ENCODE measurements around the genes PLB1 and PPP1CB.

DNA sequence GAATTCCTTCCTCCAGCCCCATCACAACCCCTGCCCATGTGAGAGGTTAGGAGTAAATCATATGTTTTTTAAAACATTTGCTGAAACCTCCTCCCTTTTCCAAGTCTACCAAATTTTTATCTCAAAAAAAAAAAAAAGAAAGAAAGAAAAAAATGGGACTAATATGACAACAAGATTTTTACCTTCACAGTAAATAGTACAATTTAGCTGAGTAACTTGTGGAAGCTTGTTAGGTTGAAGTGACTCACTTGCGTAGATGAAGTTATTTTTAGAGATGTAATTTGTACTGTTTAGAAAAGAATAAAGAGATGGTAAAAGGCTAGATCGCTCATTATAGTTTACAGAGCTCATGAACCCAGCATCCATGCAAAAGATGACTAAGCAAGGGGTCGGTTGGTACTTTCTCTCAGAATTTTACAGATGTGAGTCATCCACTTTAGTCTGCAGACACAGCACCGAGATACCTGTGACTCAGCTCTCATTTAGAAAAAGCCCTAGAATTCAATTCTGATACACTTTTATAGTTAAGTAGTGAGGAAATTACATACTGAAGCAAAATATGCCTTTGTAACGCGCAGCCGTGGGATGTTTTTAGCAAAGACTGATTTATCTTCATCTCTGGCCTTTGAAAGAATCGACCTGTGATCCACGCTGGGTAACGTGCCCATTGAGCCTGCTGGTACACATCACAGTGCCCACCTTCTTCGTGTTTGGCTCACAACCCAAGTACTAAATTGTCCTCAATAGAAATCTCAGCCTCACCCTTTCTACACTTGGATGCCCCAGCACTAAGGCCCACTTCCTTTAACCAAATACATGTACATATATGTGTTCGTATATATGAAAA, 116.5 kb upstream of the FOSL2 start:
- RRBS: no CpG with 5 or more reads among the region's 12 CpGs
CAGE:
- cytosol, long polyA plus RNA: no peak
- long polyA plus RNA: no peak
- nucleus, long polyA plus RNA: no peak

- RRBS: no CpG with 5 or more reads among the region's 2 CpGs
CAGE:
- cytosol, long polyA plus RNA: no peak
- long polyA plus RNA: no peak
- nucleus, long polyA plus RNA: no peak
These were observed 111.8 kb upstream of the FOSL2 start for GRCh38 chr2:28280862-28281250.

DNA sequence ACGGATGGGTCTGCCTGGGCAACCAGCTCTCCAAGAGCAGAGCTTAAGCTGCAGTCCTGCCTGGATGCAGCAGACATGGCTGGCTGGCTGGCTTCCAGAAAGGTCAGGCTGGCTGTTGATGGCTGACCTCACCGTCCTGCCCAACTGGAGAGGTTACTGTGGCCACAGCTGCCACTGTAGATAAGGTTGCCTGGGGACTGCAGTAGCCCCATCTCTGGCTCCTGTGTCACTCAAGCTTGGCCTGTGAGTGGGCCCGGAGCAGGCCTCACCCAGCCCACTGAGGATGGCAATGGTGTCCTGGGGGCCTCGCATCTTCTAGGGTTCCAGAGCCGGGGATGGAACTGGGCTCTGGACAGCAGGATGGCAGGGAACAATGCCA, 37.1 kb upstream of the FOSL2 start:
- RRBS: 78% methylated on average over 3 of the region's 5 CpGs
CAGE:
- cytosol, long polyA plus RNA: no peak
- long polyA plus RNA: no peak
- nucleus, long polyA plus RNA: no peak

DNA sequence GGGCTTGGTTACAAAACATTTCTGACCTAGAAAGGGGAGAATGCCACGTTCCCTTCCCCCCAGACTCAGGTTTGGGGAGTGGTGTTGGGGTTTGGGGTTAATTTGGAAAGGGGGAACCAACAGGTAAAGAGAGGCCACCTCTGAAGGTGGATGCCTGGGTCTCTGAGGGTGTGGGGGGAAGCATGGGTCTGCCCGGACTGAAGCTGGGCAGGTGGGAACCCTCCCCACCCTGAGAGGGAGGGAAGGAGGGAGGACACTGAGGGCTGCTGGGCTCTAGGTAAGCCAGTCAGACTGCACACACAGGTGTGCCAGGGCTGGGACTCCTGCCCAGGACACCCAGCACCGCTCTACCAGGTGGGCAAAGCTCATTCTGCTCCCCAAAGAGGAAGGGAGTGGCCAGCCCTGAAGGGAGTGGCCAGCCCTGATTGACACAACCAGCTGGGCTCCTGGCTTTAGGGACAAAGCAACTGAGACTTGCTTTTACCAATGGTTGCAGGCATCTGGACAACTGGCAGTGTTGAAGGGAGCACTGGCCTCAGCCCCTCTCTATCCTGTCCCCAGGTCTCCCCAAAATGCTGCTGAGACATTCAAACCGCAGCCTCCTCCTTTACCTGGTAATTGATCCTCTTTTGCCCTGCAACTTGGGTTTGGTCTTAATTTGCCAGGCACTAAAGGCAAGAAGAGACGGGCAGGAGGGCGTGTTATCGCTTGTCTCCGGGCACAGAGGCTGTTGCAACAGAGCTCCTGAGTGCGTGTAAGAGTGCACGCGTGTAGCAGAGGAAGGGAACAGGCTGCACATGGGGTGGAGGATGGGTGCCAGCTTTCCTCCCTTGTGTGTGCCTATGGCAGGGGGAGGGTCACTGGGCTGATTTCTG, 14.6 kb upstream of the FOSL2 start:
- RRBS: no CpG with 5 or more reads among the region's 11 CpGs
CAGE:
- cytosol, long polyA plus RNA: no peak
- long polyA plus RNA: no peak
- nucleus, long polyA plus RNA: no peak

DNA sequence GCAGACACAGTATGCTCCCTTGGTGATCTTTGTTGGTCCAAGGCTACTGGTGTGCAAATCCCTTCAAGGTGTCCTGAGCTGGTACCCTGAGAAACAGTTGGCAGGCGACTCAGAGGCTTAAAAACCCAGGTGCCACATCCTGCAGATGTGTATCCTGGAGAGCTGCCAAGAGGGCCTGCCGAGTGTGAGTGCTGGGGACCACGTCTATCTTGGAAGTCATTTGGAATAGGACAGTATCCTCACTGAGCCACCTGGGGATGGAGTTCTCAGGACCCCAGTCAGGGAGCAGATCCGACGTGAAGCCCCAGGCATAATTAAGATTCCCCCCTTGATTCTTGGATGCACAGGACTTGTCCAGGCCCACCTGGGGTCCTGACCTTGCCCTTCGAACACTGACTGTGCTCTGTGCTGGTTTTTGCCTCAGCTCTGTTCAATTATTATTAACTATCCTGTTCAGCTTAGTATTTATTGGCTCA, 11.0 kb downstream of the FOSL2 start:
- RRBS: no CpG with 5 or more reads among the region's 6 CpGs
CAGE:
- cytosol, long polyA plus RNA: no peak
- long polyA plus RNA: no peak
- nucleus, long polyA plus RNA: no peak

DNA sequence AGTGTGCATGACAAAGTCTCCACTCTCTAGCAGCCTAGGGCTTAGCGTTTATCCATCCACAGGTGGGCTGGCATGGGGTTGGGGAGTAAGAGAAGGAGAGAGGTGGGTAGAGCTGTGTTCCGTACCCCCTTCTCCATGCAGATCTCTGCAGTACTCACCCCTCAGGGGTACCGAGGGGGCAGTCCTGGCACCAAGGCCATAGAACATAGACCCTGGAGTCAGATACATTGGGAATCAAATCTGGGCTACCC, 18.5 kb downstream of the FOSL2 start:
- RRBS: no CpG with 5 or more reads among the region's 3 CpGs
CAGE:
- cytosol, long polyA plus RNA: no peak
- long polyA plus RNA: no peak
- nucleus, long polyA plus RNA: no peak

DNA sequence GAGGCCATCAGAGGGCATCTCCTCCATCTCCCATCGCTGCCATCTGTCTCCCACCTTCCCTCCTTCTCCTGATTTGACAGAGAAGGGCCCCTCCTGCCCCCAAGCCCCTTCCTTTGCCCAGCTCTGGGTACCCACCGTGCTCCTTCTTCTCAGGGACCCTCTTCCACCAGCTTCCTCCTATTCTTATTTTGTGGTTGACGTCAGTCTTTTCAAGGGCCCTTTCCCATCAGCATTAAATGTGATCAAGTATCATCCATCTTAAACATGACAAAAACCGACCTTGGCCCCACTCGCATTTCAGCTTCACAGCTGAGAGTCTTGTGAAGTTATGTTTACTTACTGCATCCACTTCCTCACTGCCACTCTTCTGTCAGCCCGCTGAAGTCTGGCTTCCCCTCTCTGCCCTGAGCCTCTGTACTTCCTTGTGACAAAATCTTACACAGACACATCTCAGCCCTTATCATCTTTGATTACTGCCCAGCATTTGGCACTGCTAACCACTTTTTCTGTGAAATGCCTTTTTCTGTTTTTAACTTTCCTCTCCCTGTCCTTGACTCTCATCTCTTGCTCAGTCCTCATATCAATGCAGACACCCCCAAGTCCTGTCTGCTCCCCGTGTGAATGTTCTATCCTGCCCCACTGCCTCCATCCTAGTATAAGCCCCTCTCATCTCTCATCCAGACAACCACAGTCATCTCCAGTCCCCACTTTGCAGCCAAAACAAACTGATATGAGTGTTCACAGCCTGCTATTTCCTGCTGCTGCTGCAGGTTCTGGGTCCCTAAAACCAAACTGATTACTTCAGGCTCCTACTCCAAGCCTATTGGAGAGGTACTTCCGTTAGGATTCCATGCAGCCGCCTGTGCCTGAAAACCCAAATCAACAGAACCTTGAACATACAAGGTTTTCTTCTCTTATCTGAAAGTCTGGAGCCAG, 31.3 kb downstream of the FOSL2 start:
- RRBS: no CpG with 5 or more reads among the region's 9 CpGs
CAGE:
- cytosol, long polyA plus RNA: no peak
- long polyA plus RNA: no peak
- nucleus, long polyA plus RNA: no peak

DNA sequence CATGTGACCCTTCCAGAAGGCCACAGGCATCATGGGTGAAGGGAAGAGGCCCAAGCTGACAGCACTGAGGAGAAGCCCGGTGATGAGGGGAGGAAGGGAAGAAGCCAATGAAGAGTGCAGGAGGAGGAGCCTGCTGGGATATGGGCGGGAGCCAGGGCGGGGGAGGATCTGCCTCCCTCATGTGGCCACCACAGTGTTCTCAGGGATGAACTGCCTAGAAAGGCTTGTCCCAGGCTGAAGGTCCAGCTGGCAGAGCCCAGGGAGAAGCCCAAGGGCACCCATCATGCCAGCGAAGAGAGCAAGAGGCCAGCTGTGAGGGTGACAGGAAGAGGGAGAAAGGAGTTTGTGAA, 24.6 kb upstream of the PLB1 start:
- RRBS: no CpG with 5 or more reads among the region's 4 CpGs
CAGE:
- cytosol, long polyA plus RNA: no peak
- long polyA plus RNA: no peak
- nucleus, long polyA plus RNA: no peak

DNA sequence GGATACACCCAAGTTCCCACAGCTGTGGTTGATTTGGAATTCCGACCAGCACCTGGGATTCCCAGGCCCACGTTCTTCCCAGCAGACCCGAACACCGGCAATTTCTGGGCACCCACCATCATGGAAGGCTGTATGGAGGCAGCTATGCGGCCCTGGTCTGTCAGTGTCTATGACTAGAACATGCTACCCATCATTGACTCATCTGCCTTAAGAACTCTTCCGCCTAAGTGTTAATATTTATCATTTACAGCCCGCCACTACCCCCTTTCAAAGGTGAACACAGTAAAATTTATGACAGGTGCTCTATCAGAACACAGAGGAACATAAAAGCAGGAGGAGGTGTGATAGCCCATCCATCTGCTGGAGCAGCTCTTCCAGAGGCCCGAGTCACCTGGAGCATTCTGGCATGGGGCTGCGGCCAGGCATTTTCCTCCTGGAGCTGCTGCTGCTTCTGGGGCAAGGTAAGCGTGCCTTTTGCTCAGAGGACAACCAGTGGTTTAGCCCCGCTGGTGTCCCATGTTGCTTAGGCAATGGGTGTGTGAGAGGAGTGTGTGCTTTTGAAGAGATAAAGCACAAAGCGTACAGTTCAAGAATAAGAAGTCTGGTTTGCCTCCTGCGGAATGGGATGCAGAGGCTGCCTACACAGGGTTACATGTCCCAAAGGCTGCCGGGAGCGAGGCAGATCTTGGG, at the start of gene PLB1:
TSS of gene PLB1 (plus strand) at position 352 of the 690 bp plus-strand sequence.
- RRBS: no CpG with 5 or more reads among the region's 15 CpGs
CAGE:
- cytosol, long polyA plus RNA: no peak
- long polyA plus RNA: no peak
- nucleus, long polyA plus RNA: no peak

- RRBS: no CpG with 5 or more reads among the region's 5 CpGs
CAGE:
- cytosol, long polyA plus RNA: no peak
- long polyA plus RNA: no peak
- nucleus, long polyA plus RNA: no peak
These were observed 104.5 kb downstream of the PLB1 start for GRCh38 chr2:28600218-28600812.

DNA sequence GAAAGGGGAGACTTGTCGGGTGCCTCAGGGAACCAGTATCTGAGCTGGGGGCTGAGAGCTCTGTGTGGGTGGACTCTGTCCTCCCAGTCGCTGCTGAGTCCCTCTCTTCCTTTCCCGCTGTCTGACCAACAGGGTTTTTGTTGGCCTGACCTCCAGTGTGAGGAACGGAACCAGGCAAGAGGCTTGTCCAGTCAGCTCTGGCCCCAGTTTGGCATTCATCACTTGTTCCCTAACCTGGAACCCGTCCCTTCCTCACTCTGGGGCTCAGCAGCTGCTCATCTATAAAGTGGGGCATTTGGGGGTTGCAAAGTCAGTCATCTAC, 116.3 kb downstream of the PLB1 start:
- RRBS: no CpG with 5 or more reads among the region's 5 CpGs
CAGE:
- cytosol, long polyA plus RNA: no peak
- long polyA plus RNA: no peak
- nucleus, long polyA plus RNA: no peak

DNA sequence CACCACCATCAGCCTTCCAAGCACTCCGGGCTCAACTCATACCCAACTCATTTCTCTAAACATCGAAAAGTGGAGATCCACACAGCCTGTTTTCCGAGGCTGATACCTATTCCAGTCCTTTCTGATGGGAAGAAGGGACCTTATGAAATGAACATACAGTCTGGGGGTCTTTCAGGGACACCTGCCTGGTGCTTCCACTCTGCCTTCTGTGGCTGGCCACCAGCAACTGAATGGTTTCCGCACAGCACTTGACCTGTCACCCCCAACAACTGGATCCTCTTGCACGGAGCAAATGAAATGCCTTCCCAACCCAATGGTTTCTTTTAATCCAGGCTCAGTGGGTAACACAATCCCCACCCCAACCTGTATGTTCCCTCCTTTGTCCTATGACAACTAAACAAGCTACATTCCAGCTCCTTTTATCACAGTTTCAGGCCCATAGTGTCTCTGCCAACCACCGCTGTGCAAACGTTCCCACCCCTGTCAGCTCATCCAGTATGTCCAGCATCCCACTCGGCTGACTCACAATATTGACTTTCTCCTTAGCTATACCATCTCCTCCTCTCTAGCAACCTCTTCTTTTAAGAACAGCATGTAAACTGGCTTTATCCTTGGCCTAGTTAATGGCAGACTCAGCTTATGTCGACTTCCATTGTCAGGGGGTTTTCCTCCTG, 118.0 kb upstream of the PPP1CB start:
- RRBS: no CpG with 5 or more reads among the region's 9 CpGs
CAGE:
- cytosol, long polyA plus RNA: no peak
- long polyA plus RNA: no peak
- nucleus, long polyA plus RNA: no peak

- RRBS: no CpG with 5 or more reads among the region's 4 CpGs
CAGE:
- cytosol, long polyA plus RNA: no peak
- long polyA plus RNA: no peak
- nucleus, long polyA plus RNA: no peak
These were observed 1.6 kb upstream of the PPP1CB start for GRCh38 chr2:28750091-28750454.

GRCh38 chr2:28751373-28752198, at the start of gene PPP1CB:
PPP1CB (plus strand) TSS chr2:28751830.
- RRBS: 2% methylated on average over 5 of the region's 100 CpGs
CAGE:
- cytosol, long polyA plus RNA: no peak
- long polyA plus RNA: no peak
- nucleus, long polyA plus RNA: no peak

DNA sequence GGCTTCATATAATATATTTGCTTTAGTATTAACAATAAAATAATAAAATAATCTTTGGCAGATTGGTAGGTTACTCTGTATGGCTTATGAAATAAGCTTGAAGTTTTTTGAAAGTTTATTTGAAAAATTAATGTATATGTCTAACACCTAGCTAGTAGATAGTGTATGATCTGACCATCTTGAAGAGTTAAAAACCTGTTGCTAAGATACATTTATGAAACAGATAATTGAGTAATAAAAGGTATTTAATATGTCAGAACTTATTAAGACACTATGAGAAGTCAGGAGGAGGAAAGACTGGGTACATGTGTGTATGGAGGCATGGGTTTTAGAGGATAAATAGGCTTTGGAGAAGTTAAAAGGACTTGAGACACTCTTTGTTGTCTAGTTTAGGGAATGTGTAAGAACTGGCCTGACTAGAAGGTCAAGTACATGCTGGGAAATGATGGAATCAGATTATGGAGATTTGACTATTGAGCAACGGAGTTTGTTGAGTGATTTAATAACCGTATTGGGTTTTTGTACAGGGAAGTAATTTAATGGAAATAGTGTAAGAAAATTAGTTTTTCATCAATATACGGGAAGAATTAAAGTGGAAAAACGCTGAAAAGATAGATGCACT, 28.3 kb upstream of the SPDYA start:
- RRBS: no CpG with 5 or more reads among the region's 4 CpGs
CAGE:
- cytosol, long polyA plus RNA: no peak
- long polyA plus RNA: no peak
- nucleus, long polyA plus RNA: no peak

GRCh38 chr2:28793633-28794084, 17.0 kb upstream of the SPDYA start:
- RRBS: no CpG with 5 or more reads among the region's 3 CpGs
CAGE:
- cytosol, long polyA plus RNA: no peak
- long polyA plus RNA: no peak
- nucleus, long polyA plus RNA: no peak

- RRBS: no CpG with 5 or more reads among the region's 3 CpGs
CAGE:
- cytosol, long polyA plus RNA: no peak
- long polyA plus RNA: no peak
- nucleus, long polyA plus RNA: no peak
These were observed 7.5 kb downstream of the WDR43 start for GRCh38 chr2:28901790-28902534.

DNA sequence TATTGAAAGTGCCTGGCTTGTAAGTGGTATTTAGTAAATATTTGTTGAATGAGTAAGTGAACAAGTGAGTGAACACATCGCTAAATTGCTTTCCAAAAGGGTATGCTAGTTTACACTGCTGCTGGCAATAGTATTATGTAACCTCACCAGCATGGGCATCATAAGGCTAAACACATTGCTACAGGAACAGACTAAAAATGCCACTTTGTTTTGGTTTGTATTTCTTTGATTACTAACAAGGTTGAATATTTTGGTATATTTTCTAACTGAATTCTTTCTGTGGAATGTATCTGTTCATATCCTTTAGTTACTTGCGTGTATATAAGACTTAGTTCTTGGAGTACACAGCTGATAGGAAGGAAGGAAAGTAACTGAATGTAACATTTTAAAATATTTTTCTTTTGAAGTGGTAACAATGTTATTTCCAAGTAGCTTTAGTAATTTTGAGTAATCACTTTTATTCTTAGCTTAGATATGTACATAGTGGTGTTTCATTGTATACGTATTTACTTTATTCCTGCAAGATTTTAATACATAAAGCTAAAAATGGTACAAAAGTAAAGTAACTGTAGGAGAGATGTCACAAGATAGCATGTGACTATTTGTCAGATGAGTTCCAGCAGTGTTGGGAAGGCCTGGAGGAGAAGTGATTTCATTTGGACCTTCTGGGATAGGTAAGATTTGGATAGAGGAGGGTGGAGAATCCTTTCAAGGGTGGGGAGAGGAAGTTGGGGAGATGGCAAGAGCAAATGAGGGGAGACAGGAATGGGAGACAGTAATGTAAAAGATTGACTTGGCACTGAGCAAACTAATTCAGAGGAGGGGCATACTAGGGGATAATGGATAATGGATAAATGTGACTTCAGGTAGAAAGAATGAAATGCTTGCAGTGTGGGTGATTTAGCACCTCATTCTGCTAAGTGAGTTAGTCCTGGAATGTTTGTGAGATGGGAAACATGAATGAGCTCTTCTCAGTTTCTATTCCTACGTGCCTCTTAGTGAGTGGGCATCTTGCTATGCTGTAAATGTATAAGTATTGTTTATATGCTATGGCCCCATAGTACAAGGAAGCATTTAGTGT, 10.3 kb downstream of the WDR43 start:
- RRBS: no CpG with 5 or more reads among the region's 4 CpGs
CAGE:
- cytosol, long polyA plus RNA: no peak
- long polyA plus RNA: no peak
- nucleus, long polyA plus RNA: start-site peak on the plus strand centred at position 397 of the sequence, 547 bp wide, 31 and 22 reads in 2 replicates

DNA sequence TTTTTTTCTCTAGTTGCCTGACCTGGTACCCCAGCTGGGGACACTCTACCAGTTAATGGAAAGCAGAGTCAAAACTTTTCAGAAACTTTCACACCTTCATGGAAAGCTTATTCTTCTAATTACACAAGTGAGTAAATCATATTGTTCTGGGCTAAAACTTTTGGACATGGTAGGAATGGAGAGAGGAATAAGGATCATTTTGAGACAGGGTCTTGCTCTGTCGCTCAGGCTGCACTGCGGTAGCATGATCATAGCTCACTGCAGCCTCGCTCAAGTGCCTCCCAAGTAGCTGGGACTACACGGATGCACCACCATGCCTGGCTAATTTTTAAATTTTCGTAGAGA, 39.7 kb upstream of the TOGARAM2 start:
- RRBS: no CpG with 5 or more reads among the region's 5 CpGs
CAGE:
- cytosol, long polyA plus RNA: no peak
- long polyA plus RNA: no peak
- nucleus, long polyA plus RNA: no peak

DNA sequence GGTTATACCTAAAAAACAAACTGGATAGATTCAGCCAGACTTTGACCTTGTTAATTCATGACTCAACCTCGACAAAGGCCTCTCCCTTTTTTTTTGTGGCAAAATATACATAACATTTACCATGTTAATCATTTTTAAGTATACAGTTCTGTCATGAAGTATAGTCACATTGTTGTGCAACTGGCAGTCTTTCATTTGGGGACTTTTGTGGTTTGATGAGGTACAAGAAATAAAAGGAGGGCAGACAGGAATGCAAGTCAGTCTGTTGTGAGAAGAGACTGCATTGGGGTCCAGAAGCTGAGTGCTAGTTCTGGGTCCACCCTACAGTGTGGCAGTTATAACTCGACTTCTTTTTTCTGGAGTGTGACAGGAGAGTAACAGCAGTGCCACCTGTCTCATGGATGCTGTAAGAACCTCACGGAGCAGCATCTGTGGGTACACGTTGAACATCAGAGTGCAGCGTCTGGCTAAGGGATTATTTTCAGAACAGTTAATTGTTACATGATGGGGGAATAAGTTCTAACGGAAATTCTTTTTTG, 28.5 kb upstream of the TOGARAM2 start:
- RRBS: no CpG with 5 or more reads among the region's 6 CpGs
CAGE:
- cytosol, long polyA plus RNA: no peak
- long polyA plus RNA: no peak
- nucleus, long polyA plus RNA: no peak

All from IMR-90 (cell line).